CD14-positive monocyte (primary cell): ENCODE measurements around the genes ZBTB8OS, RBBP4 and YARS1.

DNA sequence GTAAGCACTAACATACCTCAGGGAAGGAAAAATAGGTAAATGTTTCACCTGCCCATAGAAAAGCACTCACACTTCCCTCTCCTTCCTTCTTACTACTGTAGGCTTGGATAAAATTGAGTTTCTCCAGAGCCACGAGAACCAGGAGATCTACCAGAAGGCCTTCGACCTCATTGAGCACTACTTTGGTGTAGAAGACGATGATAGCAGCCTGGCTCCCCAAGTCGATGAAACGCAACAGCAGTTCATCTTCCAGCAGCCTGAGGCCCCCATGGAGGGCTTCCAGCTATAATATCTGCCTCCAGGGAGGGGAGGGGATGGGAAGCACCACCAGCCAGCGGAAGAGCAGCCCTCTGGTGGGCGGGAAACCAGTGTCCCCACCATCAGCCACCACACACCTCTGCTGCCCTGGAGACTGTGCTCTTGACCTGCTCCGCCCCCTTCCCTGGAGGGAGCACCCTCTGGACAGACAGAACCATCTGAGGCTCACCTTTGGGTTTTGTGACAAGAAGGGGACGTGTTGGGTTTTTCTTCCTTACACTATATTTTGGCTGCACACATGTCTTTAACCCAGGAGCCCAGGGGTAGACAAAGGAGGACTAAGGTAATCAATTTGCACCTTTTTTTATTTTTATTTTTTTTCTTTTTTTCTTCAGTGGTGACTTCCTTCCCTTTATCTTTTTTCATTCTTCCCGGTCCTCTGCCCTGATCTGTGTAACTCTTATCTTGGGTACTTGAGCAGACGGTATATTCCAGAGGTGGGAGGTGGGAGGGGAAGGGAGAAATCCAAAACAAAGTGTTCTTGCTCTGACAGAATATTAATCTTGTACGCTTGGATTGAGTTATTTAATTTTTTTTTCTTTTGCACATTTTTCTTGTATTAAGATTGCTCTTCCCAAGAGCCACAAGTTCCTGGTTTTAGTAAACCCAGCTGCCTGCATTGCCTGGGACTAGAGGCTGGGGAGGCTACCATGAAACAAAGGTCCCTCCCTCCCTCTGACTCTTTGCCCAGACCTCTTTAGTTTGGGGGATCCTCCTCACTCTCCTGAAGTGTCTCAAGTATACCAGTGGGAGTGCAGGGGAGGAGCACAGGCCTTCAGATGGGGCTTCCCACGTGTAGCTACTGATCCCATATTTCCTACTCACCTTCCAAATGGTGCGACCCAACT lies 8.5 kb upstream of the TXLNA start:
- CAGE, long polyA plus RNA: no peak

DNA sequence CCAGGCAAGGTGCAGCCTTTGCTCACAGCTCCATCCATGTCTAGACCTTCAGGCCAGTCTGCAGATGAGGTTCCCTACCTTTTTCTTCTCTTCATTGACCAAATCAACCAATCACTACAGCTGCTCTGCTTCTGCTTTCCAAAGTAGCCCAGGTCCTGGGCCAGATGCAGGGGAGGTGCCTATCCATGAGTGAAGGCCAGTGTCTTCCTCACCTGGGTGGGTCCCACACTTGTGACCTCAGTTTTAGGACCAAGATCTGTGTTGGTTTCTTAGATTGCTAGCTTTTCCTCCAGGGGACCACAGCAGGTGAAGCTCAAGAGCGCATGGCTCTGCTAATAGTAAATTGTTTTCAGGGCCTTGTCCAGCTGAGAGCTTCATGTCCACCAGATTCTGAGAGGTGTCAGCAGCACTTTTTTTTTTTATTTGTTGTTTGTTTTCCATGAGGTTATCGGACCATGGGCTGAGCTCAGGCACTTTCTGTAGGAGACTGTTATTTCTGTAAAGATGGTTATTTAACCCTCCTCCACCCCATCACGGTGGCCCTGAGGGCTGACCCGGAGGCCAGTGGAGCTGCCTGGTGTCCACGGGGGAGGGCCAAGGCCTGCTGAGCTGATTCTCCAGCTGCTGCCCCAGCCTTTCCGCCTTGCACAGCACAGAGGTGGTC lies 2.9 kb upstream of the CCDC28B start:
- CAGE, long polyA plus RNA: no peak

- CAGE, long polyA plus RNA: no peak
These were observed 1.4 kb upstream of the CCDC28B start for GRCh38 chr1:32198925-32199539.

DNA sequence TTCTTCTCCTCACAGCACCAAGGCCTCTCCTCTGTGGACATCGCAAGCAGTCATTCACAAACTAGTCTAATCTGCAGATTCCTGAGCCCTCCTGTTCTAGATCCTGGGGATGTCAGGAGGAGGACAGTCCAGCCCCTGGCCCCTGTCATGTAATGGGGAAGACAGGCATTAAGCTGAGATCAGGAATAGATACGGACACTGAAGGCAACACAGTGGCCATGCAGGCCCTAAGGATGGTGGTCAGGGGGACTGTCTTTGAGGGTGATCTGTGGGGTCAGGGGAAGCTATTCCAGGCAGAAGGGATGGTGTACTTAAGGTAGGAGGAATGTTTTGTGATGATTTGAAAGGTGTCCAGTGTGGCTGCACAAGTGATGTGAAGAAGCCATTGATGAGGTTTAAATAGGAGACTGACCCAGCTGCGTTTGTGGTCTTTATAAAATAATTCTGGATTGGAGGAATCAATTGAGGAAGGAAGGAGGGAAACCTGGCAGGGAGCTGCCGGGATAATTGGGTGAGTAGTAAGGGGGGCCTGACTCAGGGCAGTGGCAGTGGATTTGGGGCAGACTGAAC lies 6.9 kb downstream of the FAM229A start:
- CAGE, long polyA plus RNA: no peak

- CAGE, long polyA plus RNA: no peak
These were observed 883 bp downstream of the FAM229A start for GRCh38 chr1:32361395-32361808.

DNA sequence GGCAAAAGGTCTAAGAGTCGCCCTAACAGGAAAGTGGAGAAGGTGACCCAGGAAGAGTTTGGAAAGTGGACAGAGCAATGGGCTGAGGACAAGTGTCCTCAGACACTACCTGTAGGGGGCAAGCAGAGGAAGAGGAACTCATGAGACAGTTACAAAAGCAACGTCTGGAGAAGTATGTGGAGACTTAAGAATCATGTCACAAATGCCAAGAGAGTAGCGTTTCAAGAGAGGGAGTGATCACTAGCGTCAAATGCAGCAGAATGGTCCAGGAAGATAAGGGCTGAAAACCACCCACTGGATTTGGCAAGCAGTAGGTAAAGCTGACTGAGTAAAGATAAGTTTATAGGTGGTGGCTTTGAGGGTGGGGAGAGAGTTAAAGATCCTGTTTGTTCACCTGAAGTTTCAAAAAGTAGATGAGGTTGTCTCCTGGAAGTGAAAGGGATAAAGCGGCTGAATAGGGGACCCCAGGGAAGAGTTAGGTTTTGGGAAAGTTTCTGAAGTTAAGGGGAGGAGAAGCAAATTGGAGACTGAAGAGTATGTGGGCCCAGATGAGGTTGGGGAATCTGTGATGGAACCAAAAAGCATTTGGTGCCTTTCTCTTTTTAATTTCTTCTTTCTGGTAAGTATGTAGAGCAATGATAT lies 3.2 kb downstream of the BSDC1 start:
- CAGE, long polyA plus RNA: no peak

DNA sequence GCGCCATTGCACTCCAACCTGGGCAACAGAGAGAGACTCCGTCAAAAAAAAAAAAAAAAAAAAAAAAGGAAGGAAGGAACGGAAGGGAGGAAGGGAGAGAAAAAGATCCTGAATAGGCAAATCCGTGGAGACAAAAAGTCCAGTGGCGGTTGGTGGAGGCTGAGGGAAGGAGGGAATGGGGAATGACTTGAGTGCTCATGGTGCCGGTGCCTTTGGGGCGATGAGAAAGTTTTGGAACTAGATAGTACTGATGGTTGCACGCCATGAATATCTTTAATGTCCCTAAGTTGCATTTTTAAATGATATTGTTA lies 35.1 kb downstream of the ZBTB8B start:
- CAGE, long polyA plus RNA: no peak

GRCh38 chr1:32650161-32651080 lies at the start of gene ZBTB8OS:
TSS of gene ZBTB8OS (minus strand) at chr1:32650550.
- CAGE, long polyA plus RNA: start-site peak on the minus strand at chr1:32650504-32650556, 1,154 and 1,356 reads in 2 replicates

DNA sequence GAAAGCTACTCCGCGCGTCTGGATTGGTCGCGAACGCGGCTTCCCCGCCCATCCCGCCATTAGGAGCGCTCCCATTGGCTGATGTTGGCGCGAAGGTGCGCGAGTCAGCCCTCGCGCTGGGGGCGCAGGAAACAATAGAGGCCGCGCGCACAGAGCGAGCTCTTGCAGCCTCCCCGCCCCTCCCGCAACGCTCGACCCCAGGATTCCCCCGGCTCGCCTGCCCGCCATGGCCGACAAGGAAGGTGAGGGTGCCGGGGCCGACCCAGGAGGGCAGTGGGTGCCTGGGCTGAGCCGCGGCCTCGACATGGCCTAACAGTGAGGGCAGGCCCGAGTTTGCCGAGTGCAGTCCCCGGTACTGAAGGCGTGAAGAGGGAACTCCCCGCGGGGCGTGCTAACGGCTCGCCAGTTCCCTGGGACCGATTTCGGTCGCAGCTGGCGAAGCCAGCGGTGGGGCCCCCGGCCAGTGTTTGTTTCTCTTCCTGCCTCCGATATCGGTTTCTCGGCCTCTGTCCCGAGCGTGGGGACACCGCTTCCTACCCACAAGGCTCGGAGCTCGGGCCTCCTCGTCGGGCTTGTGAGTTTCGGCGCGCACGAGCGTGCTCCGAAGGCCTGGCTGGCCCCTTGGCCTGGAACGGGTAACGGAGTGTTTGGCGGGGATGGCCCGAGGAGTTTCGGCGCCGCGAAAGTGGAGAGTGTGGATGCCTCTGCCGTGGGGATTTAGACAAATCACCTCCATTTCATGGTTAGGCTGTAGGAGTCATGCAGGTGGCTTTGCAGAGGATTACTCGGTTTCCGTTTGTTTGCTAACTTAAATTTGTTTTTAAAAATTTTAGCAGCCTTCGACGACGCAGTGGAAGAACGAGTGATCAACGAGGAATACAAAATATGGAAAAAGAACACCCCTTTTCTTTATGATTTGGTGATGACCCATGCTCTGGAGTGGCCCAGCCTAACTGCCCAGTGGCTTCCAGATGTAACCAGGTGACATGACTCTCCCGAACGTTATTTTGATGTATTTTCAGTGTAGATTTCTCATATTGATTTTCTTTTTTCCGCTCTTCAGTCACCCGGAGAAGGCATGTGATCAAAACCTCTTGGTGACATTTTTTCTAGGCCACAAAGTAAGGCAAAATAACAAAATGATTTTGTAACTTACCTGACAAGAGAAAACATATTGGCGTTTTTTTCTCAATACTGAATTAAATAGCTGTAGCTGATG lies at the start of gene RBBP4:
TSS of gene RBBP4 (plus strand) at position 128 of the 1,219 bp plus-strand sequence.
- CAGE, long polyA plus RNA: no peak

GRCh38 chr1:32684002-32684493 lies 18.5 kb downstream of the SYNC start:
- CAGE, long polyA plus RNA: no peak

DNA sequence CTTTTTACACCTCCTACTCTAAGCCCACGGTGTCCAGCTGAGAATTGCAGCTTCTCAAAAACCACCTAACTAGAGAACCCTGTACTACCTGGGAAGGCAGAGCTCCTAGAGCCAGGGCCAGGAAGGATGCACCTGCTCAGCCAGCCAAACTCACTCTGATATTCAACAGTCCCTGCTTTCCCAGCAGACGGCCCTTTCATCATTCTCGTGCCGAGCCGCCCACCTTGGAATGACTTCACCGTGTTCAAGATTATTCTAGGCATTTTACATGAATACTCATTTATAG lies 2.5 kb downstream of the SYNC start:
- CAGE, long polyA plus RNA: no peak

DNA sequence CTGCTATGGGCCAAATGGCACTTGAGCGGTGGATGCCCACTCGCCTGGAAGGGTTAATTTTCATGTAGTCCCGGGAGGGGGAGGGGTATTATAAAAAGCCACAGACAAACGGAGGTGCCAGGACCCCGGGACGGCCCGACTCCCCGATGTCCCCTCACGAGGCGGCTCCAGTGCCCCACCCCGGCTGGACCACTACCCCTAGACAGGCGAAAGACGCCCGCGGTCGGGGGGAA lies 344 bp downstream of the SYNC start:
- CAGE, long polyA plus RNA: no peak

GRCh38 chr1:32715629-32716229 lies 13.2 kb upstream of the SYNC start:
- CAGE, long polyA plus RNA: no peak

DNA sequence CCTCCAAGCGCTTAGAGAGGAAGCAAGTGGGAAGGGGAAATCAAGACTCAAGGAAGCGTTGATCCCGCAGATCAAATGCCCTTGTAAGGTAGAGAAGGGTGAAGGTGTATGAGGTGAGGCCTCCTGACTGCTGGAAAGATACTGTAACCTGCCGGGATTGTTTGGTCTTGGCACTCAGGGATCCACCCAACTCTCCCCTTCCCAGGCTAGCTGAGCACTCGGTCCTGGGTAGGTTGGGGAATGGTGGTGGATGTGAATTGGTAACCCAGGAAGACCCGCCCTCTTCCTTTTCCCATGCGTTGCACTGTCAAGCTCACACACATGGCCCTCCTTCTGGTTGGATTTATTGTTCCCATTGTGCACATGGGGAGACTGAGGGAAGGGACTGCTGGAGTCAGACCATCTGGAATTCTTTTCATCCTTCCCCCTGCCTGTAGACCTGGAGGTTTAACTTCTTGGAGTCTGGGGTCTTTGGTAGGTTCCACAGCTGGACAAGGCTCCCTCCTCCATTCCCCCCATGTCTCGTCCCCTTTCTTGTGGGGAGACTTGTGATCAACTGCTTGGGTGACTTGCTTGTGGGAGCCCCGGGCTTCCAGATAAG lies 16.5 kb downstream of the KIAA1522 start:
- CAGE, long polyA plus RNA: no peak

DNA sequence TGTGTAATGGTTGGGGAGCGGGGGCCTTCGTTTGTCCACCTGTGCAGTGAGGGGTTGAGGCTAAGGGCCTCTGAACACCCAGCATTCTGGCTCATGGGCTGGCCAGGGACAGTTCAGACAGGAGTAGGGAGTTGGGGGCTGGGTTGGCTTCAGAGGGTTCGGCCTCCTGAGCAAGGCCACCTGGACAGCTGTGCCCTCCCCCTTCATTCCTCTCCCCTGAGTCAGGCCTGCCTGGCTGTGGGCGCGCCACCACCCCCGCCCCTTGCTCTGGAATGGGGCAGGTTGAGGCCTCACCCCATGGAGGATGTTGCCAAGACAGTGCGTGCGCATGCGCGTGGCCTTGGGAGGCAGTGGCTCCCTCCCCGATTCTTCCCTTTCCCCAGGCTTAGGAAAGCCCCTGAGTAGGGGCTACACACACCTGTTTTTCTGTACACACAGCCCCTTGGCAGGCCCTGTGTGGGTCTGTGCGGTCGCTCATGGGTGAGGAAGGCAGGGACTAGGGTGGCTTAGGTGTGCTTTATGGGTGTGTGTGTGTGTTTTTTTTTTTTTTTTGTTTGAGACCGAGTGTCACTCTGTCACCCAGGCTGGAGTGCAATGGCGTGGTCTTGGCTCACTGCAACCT lies 18.5 kb downstream of the KIAA1522 start:
- CAGE, long polyA plus RNA: no peak

- CAGE, long polyA plus RNA: no peak
These were observed 37.1 kb downstream of the YARS1 start for GRCh38 chr1:32780104-32780393.

DNA sequence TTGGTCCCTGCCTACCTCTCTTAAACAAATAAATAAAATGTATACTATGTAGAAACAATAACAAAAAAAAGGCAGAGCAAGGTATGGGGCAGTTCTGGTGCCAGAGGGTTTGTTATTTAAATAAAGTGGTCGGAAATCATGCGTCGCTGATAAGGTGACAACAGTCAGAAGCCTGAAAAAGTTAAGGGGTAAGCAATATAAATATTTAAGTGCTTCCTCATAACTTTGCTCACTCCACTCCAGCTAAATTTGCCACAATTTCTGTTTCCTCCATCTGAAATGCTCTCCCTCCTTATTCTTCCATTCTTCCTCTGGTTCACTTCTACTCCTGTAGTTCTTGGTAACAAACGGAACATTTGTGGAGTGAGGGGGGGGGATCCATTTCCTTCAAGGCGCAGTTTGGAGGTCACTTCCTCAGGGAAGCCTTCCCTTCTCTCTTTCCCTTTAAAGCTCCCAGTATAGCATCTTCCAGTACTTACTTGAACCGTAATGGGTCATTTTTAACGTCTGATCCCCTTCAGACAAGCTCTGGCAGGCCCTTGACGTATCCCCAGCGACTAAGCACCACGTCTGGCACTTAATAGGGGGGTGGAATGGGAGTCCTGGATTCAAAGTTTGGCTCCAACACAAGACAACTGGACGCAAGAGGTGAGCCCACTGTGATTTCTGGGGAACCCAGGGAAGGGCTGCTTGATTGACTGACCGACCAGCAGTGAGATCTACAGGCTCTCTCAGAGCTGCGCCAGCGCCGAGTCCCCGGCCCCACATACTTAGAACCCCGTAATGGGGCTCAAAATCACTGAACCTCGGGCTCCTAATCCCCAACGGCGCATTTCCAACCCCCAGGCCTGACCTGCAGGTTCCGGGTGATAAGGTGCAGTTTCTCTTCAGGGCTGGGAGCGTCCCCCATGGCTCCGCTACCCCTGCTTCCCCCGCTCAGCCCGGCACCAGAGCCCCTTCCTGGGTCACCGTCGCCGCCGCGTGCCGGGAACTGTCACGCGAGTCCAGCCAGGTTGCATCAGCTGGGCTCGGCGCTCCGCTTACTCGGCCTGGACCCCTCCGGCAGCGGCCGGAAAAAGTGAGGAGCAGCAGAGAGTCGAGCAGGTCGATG lies at the start of gene YARS1:
TSS of gene YARS1 (minus strand) at position 1,024 of the 1,111 bp plus-strand sequence.
- CAGE, long polyA plus RNA: no peak

DNA sequence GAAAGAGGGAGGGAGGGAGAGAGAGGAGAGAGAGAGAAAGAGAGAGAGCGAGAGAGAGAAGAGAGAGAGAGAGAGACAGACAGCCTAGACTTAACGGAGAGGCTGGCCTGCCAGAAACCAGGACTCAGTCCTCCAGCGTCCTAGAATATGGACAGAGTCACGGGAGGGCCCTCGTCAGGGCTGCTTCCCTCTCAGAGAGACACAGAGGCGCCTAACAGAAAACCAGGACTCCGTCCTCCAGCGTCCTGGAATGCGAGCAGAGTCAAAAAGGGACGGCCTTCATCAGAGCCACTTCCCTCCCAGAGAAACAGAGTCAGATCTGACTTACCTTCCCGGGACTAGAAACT lies 24.6 kb upstream of the TMEM54 start:
- CAGE, long polyA plus RNA: no peak

DNA sequence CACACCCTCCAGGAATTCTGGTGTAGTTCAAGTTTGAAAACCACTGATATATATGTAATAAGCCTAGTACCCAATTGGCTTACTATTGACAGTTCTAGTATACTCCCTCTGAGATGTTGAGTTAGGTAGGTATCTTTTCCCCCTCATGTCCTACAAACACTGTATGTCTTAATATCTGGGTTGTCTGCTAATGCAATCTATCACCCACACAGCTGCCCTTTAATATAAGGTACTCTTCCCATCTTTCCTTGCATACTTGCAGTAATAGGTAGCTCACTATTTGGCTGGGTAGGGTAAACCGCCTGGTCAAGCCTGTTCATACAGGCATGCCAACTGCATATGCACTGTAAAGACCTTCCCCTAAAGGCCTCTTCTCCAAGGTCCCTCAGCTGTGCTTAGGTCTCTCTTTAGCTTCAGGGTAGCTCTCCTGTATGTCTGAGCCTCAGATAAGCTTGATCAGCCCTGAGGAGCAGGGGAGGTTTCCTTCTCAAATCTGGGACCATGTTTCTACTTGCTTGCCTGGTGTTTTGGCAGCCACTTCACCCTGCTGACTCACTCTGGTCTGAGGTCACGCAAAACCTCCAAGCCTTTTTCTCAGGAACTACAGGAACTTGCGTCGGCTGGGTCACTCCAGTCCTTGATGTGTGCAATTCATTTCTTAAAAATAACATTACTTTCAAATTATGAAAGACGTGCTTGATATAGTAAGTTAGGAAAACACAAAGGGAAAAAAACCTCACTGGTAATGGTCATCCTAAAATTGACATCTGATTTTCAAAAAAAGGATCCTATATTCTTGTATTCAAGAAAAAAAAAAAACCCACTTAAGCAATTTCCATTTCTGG lies 24.5 kb upstream of the RNF19B start:
- CAGE, long polyA plus RNA: no peak

DNA sequence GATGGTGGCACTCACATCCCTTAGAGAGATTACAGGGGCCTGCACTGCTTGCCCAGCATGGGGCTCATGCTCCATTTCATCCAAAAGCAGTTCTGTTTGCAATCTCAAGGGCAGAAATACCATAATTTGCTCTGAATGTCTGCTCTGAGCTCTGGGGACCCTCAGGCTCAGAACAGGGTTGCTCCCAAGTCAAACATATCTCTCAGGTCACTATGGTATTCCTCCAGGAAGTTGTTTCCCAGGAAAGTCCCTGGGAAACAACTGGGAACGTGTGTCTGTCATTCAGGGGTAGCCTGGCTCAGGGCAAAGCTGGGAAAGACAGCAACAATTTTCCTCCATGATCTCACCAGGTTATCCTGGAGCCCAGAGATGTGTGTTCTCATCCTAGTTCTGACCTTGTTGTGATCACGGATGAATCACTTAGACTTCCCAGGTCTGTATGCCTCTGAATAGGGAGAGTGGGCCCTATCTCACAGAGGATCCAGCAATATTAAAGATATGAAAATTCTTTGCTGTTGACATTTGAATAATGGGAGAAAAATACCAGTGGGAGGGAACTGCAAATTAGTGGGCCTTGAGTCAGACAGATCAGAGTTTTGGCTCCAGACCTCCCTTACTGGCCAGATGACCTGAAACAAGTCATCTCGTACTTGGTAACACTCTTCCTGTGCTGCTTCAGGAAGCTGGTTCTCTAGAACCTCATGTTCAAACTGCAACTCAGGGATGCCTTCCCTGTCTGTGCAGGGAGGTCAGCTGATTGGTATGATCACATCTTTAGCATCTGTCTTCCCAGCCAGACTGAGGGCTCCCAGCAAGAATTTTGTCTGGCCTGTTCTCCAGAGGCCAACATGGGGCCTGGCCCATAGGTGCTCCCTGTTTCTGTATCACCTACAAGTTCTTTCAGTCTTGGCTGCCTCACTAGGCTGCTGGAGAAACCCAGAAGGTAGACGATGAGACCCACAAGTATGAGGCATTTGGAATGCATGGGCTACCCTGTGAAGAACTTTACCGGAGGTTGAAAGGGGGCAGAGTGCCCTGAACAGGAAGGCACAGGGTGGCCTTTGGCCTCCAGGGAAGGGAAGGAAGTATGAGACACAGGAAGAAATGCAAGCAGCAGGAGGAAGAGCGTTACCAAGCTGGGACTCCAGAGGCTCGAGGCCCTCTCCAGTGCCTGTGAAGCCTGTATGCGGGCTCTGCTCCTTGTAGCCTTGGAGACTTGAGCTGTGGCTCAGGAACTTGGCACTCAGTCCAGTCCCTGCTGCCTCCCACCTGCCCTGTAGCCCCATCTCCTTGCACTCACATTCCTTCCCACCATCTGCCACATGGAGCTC lies 33.0 kb upstream of the RNF19B start:
- CAGE, long polyA plus RNA: no peak